ENCODE measurements around a stretch of chr1.

DNA sequence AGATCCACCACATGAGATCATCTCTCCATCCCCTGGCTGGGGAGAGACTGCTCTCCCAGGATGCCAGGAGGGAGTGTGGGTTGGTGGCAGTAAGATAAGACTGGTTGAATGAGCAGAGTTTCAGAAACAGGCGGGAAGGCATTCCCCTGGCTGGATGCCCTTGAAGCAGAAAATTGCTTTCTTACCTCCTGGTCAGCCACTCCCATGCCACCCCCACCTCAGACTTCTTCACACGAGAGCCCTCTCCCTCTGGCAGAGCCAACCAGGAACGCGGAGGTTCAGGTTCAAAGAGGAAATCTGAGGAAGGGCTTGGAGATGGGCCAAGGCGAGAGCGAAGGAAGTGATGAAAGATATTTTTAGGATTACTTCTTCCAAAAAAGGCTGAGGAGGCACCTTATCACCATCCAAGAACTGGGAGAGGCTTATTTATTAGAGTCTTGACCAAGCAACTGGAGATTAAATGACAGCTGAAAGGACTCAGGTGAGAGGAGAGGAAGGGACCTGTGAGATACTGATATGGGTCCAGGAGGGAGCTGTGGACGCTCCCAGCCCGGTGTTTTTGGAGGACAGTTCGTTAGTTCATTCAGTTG lies 18.8 kb upstream of the SLC26A9 start:
- PRO-cap: no peak

- PRO-cap: unidirectional peak, plus-strand start at chr1:206083550
Observed at GRCh38 chr1:206083256-206083656, 30.3 kb downstream of the RHEX start.

- PRO-cap: no peak
Observed at GRCh38 chr1:206471554-206471915, 1.3 kb downstream of the IKBKE start.

GRCh38 chr1:206551753-206552478 lies 44.6 kb downstream of the RASSF5 start:
- PRO-cap: no peak

- PRO-cap: no peak
Observed at GRCh38 chr1:206608395-206608780, 3.9 kb downstream of the EIF2D start.

- PRO-cap: no peak
Observed at GRCh38 chr1:206666951-206667332, 17.8 kb upstream of the MAPKAPK2 start.

DNA sequence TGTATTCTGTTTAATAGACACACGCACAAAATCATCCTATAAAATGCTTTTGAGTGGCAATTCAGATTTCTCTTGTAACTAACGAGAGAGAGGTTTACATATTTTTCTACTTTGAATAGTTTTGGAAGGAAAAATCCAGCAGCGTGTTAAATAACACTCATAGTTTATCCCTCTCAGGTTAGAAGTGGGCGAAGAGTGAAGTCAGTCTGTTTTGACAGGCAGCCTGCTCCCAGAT lies 2.4 kb downstream of the MAPKAPK2 start:
- PRO-cap: no peak

DNA sequence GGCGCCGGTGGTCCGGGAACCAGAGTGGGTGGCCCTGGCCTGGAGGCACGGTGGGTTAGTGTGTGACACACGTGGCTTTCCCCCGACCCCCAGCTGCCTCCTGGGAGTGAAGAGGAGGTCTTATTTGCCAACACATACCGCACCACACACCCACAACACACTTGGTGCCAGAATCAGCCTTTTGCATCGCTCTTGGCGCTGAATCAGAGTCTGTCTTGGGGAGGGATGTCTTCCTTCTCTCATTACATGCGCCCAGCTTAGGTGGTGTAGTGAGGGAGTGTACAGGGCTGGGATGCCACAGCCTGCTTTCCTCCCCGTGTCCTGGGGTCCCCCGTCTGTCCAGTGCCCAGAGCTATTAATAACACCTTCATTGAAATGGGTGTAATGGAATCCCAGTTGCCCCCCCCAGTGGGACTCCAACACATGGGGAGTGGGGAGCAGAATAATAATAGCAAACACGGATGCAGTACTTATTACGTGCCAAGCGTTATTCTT lies 38.2 kb downstream of the MAPKAPK2 start:
- PRO-cap: no peak

- PRO-cap: no peak
Observed at GRCh38 chr1:206905322-206906151, 8.3 kb downstream of the IL24 start.

- PRO-cap: no peak
Observed at GRCh38 chr1:206921387-206921804, 345 bp downstream of the FCMR start.

DNA sequence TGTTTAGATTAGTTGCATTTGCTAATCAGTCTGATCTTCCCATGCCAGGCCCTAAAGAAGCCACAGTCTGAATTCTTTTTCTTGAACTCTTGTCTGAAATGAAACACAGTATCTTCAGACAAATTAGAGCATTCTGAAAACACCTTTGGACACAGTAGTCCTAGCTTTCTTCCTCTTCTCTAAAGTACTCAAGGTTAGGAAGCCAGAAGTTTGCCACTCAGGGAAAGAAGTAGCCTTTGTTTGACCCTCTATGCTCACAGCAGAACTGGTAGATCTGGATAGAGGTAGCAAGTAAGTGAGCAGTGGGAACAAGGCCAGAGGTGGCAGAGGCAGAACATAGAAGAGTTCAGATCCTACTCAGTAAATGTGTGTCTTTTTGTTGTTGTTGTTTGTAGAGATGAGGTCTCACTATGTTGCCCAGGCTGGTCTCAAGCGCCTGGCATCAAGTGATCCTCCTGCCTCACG lies 7.3 kb upstream of the PIGR start:
- PRO-cap: no peak

DNA sequence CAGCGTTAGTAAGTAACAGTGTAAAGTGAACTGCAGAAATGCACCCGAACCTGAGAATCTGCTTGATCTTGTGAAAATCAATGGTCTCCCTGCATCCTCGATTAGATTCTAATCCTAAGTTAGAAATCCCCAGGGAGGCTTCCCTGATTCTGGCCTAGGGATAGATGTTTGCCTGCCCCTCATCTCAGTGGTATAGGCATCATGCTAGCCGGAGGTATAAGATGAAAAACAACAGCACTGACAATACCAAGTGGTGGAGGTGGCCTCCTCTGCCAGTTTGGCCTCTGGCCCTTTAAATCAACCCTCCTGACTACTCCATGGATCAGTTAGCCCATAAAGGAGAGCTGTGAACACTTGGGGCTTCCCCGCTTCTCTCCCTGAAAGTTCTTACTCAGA lies 9.0 kb upstream of the PIGR start:
- PRO-cap: bidirectional peak, plus-strand start outside the sequence, minus-strand start at position 279 of the sequence

GRCh38 chr1:206968796-206969516 lies 1.3 kb downstream of the FCAMR start:
- PRO-cap: bidirectional peak, plus-strand start at chr1:206969350, minus-strand start at chr1:206969240

GRCh38 chr1:206992707-206993265 lies 22.5 kb upstream of the FCAMR start:
- PRO-cap: no peak

GRCh38 chr1:207021216-207021541 lies 11.4 kb downstream of the C1orf116 start:
- PRO-cap: no peak

DNA sequence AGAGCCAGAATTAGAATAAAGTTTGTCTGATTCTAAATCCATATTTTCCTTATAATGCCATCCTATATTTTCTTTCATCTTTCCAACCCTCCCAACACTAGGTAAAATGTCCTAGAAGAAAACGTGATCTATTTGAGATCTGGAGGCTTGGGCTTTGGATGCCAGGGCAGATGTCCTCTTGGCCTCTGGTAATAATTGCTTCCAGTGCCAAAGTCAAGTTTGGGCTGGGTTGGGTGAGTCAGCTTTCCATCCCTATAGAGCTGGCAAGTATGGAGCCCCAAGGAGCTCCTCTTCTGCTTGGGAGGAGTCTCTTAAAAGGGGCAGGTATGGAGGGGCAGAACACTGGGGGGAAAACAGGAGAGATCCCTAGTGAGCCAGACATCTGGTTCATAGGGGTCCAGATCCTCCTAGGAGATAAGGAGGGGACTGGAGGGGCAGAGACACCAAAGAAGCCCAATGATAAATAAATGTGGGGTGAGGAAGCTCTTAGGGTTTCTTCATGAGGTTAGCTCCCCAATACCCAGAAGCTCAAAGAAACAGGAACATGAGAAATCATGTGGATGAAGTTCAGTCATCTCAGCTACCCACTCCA lies 3.6 kb downstream of the C1orf116 start:
- PRO-cap: no peak

GRCh38 chr1:207058812-207059377 lies 5.8 kb downstream of the PFKFB2 start:
- PRO-cap: no peak

DNA sequence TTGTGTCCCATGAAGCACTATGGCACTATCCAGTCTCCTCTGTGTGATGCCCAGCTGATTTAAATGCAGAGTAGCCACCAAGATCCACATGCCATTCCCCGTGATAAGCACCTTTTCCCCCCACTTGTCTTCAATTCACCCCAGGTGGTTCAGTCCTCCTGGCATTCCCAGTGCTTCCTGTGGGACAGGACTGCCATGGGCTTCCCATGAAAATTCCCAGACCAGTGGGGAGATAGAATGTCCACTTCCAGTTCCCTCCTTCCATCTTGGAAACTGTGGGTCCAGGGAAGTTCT lies 49.1 kb downstream of the C4BPA start:
- PRO-cap: no peak

DNA sequence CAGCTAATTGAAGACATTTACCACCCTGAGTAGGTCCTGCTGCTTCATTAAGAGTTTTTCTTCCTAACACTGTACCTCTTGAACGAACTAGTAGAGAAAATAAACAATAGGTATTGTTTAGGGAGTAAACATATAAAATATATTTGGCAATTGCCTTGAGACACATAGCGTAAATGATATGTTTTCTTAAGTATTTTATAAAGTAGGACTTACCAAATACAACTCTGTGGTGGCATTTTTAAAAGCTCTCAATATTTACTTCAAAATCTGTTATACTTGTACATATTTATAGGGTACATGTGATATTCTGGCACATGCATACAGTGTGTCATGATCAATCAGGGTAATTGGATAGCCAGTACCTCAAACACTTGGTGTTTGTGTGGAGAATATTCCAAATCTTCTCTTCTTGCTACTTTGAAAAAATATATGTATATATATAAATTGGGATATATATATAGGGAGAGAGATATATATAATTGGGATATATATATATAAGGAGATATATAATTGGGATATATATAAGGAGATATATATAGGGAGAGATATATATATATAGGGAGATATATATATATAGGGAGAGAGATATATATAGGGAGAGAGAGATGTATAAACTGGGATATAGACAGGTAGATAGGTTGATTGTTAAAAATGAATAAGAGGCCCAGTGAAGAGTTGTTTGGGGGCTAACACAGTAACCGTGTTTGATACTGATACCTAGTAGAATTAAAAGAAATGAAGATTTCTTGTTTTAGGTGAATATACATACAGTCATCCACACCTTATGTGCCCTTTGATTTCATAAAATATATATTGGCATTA lies 1.4 kb downstream of the CD55 start:
- PRO-cap: no peak

- PRO-cap: no peak
Observed at GRCh38 chr1:207326154-207327020, 4.9 kb downstream of the CD55 start.